ENCODE measurements around a stretch of chr2.

DNA sequence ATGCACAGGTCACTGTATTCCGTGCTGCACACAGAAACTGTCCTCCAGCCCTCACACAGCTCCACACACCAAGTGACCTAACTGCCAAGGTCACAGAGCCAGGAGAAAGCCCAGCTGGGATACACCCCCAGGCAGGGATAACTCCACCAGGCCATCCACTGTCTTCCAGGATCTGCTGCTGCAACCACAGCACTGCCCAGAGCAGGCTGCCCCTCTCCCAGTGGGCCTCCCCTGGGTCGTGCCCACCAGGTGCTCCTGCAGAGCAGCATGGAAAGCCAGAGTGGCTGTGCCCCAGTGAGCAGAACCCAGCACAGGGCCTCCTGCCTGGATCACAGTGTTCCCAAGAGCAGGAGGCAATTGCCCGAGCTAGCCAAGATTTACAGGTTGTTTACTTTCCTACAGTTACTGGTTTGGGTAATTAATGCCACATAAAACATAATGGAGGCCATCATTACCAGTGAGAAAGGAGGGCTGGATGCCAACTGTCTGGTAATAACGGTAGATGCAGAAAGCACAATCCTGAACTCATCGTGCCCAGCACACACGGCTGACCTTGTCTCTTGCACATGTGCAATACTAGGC is 24.4 kb downstream of the TFCP2L1 start:
- PRO-cap, 2 experiments, result no peak in any of the 2 experiments

GRCh38 chr2:121446975-121447760 is 162.2 kb upstream of the TFCP2L1 start:
- PRO-cap, 2 experiments, result no peak in any of the 2 experiments

GRCh38 chr2:121487786-121488437 is 161.3 kb downstream of the CLASP1 start:
- PRO-cap, 2 experiments, result no peak in any of the 2 experiments

GRCh38 chr2:121586647-121586966 is 62.7 kb downstream of the CLASP1 start:
- PRO-cap, 2 experiments, result no peak in any of the 2 experiments

DNA sequence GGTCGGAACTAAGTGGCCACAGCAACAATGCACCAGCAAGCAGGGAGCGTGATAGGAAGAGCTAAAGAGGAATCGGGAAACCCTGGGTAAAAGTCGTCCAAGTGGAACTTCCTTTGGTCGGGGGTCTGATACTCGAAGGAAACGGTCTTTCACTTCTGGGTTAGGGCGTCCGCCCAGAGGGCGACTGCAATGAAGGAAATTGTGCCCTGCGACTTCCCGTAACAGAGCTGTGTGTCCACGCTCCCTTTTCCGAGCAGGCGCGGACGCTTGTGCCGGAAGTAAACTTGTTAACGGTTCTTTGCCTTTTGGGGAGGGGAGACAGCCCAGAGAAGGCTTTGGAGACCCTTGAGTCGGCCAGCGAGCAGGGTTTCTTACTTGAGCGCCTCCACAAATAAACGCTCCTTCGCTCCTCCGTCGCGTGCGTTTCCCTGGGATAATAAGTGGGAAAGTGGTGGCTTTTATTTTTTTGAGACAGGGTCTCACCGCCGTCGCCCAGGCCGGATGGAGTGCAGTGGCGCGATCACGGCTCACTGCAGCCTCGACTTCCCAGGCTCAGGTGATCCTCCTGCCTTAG is 651 bp upstream of the CLASP1 start:
- PRO-cap, 2 experiments, result peak in 2 of 2 experiments; most common plus-strand start position 153 of the sequence (in 1); most common minus-strand start position 150 of the sequence (in 1)

- PRO-cap, 2 experiments, result no peak in any of the 2 experiments
Observed at GRCh38 chr2:121975015-121975508, 219.6 kb downstream of the TSN start.

DNA sequence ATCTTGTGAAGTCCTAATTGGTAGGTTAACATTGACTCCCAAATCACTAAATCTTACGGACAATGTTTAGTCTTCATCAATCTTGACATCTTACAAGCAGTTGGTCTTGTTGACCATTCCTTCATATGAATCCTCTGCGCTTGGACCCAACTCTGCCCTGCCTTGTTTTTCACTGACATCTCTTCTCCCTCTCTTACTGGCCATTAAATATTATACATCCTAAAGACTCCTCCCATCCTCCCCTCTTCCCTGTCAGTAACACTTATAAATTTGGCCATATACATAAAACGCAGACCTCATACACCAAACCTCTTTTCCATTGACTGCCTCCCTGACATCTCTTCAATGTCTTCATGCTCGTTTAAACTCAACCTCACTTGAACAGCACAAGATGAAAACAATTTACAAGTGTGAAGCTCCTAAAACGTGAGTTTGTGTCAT is 738.3 kb downstream of the TSN start:
- PRO-cap, 2 experiments, result no peak in any of the 2 experiments

GRCh38 chr2:122660729-122661280 is 905.4 kb downstream of the TSN start:
- PRO-cap, 2 experiments, result no peak in any of the 2 experiments

DNA sequence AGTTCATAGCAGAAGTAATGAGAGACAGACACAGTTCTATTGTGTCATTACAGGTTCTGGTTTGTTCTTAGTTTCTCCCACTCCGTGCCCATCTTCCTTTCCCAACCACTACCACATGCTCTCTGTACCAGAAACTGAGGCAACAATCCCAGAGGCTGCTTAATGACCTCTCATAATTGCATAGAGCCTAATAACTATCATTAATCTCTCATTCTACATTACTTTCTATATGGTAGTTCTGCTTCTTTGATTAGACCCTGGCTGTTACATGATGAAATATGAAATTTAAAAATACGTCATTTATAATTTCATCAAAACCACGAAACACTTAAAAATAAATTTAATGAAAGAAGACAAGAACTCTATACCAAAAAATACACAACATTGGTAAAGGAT is 60.6 kb upstream of the GYPC start:
- PRO-cap, 2 experiments, result no peak in any of the 2 experiments

GRCh38 chr2:126692234-126692833 is 36.4 kb downstream of the GYPC start:
- PRO-cap, 2 experiments, result no peak in any of the 2 experiments

DNA sequence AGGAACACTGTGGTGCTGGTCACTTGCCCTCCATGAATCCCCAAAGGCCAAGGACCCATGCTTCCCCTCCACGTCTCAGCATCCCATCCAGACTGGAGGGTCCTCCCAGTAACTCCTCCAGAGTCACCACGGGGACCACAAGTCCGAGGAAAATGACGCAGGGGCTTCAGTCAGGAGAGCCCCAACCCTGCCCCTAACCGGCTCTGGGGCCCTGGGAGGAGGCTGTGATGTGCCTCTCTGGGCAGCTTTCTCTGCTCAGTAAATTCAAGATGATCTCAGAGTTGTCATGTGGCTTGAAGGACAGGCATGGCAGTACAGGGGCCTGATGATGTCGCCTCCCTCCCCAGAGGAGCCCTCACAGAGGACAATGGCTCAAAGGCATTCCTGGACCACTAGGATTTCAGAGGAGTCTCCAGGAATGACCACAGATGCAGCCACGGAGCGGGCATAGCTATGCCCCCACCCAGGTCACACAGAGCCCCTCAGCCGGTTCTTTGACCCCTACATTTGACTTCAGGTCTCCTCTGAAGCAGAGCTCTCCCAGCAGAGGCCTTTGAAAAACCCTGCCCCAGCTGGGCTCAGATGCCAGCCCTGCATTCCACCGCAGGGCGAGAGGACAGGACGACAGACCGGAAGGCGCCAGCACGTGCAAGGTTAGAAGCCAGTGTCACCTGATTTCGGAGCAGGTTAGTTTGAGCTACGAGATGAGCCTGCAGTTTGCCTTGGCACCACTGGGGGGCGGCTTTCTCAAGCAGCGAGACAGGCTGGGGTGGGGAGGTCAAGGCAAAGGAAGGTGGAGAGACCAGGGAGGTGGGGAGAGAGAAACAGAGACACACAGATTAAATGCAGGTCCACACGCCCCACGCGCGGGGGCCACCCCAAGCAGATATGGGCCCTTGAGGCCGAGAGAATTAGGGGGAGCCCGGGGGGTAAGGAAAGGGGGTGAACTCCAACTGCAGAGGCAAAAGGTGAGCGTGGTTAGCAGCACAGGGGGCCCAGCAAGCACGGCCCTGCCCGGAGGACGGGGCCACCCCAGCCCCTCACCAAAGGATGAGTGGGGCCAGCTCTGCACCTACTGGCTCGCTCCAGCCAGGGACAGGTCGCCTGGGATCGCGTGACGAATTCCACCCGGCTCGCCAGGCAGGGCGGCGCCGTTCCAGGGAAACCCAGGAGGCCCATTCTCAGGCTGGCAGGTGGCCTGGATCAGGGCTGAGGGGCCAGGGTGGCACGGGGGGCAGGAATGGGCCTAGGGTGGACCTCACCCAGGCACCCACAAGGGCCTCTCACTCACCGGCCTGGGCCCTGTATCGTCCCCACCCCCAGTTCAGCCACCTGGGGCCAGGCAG is 39.0 kb downstream of the BIN1 start:
- PRO-cap, 2 experiments, result no peak in any of the 2 experiments

DNA sequence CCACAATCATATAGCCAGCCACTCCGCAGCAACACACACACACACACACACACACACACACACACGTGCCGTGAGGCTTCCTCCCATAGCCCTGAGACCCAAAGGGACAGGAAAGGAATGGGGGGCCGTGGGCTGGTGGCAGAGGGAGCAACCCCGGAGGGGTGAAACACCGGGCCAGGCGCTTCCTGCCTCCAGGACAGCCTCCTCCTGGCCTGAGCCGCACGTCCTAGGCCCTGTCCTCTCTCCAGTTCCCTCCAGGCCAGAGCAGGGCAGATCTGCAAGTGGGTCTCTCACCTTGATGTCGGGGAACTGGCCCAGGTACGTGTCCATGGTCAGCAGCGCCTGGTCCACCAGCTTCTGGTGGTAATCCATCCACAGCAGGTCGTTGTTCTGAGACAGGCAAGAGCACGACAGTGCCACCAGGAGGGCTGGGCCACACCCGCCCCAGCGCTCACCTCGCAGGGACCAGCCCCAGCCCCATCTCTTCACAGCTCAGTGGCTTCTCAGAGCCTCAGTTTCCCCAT is 37.2 kb downstream of the BIN1 start:
- PRO-cap, 2 experiments, result no peak in any of the 2 experiments

DNA sequence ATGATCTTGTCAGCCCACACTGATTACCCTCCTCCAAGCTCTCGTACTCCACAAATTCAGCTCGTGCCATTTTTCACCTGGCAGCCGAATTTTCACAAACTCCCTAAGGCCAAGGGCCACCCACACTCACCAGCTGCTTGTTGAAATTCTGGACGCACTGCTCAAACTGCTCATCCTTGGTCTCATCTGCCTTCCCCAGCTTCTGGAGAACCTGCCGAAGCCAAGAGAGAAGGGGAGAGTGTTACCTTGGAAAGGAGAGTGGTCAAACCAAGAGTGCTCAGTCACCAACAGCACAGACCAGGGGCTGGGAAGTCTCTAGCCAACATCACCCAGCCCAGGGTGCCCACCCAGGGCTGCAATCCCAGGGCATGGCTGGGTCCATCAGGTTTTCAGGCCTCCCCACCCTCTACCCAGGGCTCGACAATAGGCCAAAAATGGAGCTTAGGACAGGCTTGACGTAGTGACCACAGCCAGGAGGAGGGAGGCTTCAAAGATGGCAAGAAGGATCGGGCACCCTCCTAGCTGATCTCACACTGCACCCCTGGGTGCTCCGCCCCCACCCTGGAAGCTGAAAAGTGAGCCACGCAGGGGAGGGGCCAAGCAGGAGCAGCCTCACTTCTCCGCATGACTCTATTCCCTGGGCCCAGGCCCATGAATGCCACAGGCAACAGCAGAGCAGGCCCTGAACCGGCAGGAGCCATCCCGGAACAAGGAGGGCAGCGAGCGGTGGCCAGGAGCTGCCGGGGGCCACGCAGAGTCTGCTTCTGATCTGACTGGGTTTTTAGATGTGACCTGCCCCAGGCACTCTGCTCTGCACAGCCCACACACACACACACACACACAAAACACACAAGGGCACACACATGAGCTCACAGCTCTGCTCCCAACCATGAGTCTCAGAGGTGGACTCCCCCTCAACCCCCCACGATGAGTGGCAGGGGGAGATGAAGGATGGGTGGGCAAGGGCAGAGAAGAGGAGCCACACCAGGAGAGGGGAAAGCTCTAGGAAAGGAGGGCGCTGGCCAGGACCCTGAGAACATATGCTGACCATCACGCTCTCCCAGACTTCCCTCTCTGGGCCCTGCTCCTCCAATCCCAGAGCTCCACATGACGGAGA is 30.1 kb downstream of the BIN1 start:
- PRO-cap, 2 experiments, result no peak in any of the 2 experiments

DNA sequence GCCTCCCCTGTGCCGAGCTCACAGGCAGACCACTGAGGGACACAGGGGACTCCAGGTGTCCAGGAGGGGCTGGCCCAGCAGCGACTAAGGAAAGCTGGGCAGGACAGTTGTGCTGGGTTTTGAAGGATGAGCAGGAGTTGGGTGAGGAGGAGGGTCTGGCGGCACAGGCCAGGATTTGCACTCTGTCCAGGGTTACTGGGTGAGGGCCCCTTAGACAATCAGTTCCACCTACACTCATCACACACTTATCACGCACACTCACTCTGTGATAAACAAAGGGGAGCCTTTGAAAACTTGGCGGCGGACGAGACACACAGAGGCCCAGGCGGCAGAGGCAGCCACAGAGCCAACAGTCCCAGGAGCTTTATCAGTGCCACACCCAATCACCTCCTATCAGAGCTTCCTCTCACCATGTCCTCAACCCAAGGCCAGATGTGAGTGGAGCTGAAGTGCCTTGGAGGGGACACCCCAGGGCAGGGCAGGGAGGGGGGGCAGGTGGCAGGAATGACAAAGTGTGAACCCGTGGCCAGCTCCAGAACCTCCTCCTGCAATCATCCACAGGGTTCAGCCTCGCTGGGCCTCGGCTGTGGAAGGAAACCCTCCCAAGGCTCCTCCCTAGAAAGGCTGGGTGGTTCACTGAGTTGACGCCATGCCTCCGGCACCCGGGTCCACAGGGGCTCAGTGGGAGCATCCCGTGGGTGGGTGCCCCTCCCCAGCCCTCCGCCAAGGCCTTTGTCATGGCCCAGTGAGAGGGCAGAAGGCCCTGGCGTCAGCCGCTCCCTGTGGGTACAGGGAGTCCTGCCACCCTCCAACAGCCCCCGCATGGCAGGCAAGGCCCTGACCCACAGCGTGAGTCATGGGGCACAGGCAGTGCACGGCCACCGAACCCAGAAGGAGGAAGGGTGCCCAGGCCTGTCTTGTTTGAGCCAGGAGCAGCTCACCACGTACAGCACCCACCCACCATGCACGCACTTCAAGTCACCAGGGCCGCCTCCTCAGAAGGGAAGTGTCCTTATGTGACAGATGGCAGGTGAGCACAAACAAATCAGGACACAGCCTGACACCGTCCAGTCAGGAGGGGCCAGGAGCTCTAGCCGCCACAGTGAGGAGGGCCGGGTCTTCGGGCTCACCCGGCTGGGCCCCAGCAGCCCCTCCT is 26.3 kb downstream of the BIN1 start:
- PRO-cap, 2 experiments, result no peak in any of the 2 experiments

- PRO-cap, 2 experiments, result no peak in any of the 2 experiments
Observed at GRCh38 chr2:127128314-127128530, 21.3 kb upstream of the BIN1 start.

GRCh38 chr2:127143703-127144754 is 37.1 kb upstream of the BIN1 start:
- PRO-cap, 2 experiments, result no peak in any of the 2 experiments

- PRO-cap, 2 experiments, result no peak in any of the 2 experiments
Observed at GRCh38 chr2:127330715-127331366, 36.9 kb upstream of the ERCC3 start.

DNA sequence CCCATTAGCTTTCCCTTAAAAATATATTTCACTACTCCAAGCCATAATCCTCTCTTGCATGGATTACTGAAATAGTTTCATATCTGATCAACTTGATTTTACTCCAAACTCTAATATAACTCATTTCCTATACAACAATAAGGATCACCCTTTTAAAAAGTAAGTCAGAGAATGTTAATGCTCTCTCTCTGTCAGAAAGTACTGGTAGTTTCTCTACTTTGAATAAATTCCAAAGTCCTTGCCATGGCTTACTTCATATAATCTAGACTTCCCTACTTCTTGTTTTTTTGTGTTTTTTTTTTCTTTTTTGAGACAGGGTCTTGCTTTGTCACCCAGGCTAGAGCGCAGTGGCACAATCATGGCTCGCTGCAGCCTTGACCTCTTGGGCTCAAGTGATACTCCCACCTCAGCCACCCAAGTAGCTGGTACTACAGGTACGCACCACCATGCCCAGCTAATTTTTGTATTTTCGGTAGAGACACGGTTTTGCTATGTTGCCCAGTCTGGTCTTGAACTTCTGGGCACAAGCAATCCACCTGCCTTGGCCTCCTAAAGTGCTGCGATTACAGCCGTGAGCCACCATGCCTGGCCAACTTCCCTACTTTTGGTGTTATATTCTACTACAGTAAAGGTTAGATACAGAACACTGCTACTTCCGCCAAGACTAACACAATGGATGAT is 36.0 kb downstream of the MAP3K2 start:
- PRO-cap, 2 experiments, result no peak in any of the 2 experiments

GRCh38 chr2:127400975-127401950 is 13.5 kb upstream of the MAP3K2 start:
- PRO-cap, 2 experiments, result no peak in any of the 2 experiments

- PRO-cap, 2 experiments, result no peak in any of the 2 experiments
Observed at GRCh38 chr2:127463674-127464126, 45.5 kb downstream of the PROC start.